Heart right ventricle (tissue), 2 donors: ENCODE results near the genes PPAT and PAICS.

GRCh38 chr4:54090772-54091157, 9.2 kb upstream of the GSX2 start:
- PRO-cap, 2 experiments, result no peak in any of the 2 experiments

- PRO-cap, 2 experiments, result no peak in any of the 2 experiments
These were observed 31.9 kb upstream of the PDGFRA start for GRCh38 chr4:54197040-54197765.

DNA sequence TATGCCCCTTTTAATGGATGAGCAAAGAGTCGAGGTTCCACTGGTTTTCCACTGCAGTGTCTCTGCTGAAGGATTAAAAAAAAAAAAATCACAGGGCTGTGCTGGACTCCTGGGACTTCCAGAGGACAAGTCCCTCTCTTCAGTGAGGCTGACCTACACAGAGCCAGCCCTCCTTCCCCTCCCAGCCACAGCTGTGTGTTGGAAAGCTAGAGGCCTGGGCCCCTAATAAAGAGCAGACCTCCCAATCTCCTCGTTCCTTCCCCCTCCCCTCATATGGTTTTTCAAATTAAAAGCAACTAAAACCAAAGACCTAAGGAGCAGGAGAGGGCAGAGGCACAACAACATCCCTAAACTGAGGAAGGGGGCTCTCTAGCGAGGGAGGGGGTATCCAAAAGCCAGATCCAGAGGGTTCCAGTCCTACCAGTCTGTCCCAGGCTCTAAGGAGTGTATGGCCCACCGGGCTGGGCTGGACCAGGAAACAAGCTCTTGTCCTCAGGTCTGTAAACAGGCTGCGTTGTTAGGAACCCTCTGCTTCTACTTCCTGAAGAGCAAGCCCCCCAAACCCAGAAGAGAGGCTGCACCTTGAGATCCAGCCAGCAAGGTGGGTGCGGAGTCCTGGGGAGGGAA, 4.0 kb upstream of the PDGFRA start:
- PRO-cap, 2 experiments, result no peak in any of the 2 experiments

DNA sequence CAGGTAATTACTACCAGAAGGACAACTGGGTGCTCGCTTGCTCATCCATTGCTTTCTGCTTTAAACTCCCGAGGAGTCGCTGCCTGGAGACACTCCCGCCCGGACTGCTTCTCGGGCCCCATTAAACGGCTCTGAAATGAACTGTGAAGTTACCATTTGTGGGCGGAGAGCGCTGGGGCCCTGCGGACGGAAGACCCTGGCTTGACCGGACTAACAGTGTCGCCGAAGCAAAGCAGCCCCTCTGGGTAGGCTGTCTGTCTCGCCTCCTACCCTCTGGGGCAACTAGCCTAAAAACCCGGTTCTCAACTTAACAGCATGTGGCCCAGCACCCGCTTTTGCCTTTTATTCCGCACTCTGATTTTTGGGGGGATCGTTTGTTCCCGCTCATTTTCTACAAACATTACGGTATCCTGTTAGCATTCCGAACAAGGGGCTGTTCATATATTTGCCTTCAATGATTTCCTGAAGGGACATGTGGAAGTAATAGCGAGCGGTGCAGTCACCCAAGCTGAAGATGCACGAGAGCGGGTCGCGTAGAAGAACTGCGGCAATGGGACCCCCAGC, 1.7 kb upstream of the PDGFRA start:
- PRO-cap, 2 experiments, result peak in 2 of 2 experiments; most common plus-strand start position 468 of the sequence (in 1)

- PRO-cap, 2 experiments, result no peak in any of the 2 experiments
These were observed 48.0 kb downstream of the PDGFRA start for GRCh38 chr4:54276949-54277551.

GRCh38 chr4:54586195-54586679, 71.5 kb upstream of the KIT start:
- PRO-cap, 2 experiments, result no peak in any of the 2 experiments

GRCh38 chr4:54783380-54783637, 125.6 kb downstream of the KIT start:
- PRO-cap, 2 experiments, result peak in 2 of 2 experiments; most common minus-strand start chr4:54783573 (in 2)

DNA sequence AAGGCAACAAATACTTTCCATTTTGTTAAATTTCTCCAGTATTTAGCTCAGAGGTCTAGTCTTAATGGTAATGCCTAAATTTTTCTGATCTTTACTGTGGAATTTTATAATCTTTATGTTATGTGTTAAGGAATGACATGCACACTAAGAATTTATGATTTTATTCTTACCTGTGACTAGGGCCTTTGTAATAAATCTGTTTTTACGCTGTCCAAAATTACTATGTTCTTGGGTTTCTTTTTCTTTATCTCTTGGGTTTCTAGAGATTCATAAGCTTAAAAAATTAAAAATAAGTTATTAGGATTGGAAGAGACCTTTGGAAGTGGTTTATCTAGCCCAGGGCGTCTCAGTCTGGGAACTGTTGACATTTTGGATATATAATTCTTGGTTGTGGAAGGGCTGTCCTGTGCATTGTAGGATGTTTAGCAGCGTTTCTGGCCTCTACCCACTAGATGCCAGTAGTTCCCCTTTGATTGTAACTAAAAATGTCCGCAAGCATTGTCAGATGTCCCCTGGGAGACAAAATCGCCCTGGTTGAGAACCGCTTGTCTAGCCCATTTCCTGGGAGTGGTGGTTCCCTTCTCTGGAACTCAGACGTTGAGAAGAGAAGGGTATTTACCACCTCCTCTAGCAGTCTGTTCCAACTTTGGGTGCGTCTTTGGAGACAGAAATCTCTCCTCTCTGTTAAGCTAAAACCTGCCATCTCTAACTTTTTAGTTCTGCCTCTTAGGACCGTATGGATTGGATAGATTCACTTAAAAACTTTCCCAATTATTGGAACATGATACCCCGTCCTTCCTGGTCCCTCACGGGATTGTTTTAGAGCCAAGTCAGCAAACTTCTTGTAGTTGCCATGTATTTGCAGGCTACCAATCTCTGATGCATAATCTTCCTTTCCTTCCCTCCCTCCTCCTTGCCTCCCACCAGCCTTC, 13.7 kb downstream of the TMEM165 start:
- PRO-cap, 2 experiments, result no peak in any of the 2 experiments

DNA sequence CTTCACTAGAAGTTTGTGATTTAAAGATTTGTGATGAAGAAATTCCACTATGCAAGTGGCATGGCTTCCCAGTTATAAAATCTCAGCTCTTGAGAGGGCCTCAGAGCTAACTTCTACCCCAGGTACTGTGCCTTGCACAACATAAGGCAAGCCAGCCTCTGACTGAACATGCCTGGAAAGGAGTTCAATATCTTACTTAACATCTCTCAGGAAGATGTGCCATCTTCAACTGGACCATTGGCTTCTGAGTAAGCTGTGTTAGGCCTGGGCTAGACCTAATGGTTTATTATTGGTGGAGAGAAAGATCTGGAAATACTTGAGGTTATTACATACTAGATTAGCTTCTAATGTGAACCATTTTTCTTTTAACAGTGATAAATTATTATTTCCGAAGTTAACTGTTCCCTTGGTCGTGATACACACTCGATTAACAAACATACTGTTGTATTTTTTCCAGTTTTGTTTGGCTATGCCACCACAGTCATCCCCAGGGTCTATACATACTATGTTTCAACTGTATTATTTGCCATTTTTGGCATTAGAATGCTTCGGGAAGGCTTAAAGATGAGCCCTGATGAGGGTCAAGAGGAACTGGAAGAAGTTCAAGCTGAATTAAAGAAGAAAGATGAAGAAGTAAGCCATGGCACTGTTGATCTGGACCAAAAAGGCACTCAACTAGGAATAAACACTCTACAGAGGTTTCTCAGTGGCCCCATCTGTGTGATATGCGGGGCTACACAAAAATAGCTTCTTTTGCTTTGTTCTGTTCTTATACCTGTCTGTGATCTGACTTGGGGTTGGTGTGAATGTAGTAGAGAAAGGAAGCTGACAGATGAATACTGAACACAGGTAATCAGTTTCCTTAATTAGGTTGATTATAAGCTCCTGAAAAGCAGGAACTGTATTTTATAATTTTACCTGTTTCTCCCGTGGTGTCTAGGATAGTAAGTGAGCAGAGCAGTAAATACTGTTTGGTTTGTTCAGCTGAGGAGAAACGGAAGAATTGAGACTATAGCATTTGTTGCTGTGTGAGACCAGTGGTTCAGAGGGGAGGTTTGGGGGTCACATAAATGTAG, 21.2 kb downstream of the TMEM165 start:
- PRO-cap, 2 experiments, result no peak in any of the 2 experiments

GRCh38 chr4:55609239-55609936, 17.3 kb upstream of the PDCL2 start:
- PRO-cap, 2 experiments, result no peak in any of the 2 experiments

GRCh38 chr4:55851881-55852395, 1.5 kb upstream of the EXOC1 start:
- PRO-cap, 2 experiments, result no peak in any of the 2 experiments

- PRO-cap, 2 experiments, result no peak in any of the 2 experiments
These were observed 43.2 kb downstream of the EXOC1 start for GRCh38 chr4:55896610-55897045.

DNA sequence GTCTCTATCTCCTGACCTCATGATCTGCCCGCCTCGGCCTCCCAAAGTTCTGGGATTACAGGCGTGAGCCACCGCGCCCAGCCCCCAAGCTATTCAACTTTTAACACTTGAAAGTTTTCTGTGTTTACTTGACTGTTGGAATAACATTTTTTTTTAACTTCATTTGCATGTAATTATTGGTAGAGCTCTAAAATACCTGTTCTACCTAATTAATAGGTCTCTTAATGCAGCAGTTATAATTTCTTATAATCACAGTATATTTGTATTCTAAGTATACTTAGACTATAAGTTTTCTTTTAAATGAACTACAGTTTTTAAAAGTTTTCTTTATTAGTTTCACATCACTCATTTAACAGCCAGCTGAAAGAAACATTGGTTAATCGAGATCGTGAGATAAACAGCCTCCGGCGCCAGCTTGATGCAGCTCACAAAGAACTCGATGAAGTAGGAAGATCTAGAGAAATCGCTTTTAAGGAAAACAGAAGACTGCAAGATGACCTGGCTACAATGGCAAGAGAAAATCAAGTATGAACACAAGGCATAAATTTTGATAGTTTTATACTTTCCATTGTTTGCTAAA, 39.4 kb upstream of the CRACD start:
- PRO-cap, 2 experiments, result no peak in any of the 2 experiments

DNA sequence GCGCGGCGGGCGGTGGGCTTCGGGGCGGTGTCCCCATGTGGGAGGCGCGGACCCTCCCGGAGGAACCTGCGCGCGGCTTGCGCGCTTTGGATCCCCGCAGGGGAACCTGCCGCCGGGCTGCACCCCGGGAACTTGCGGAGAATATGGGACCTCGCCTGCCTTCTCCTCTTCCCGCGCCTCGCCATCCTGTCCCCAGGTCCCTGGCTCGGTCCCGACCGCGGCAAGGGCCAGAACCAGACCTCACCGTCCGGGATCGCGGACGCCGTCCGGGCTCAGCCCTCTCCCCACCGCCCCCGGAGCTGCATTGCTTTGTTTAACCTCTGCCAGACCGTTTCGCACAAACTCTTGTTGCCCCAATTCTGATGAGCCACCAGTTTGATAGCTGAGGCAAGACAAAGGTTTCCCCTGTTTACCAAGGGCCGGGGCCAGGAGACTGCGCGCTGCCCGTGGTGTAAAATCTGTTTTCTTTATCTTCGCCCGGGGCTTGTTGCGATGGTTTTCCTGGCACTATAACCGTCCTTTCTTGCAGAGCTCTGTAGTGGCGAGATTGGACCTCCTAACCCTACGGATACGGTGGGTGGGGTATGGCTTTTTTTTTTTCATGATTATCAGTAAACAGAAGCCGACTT, 656 bp downstream of the CRACD start:
- PRO-cap, 2 experiments, result no peak in any of the 2 experiments

DNA sequence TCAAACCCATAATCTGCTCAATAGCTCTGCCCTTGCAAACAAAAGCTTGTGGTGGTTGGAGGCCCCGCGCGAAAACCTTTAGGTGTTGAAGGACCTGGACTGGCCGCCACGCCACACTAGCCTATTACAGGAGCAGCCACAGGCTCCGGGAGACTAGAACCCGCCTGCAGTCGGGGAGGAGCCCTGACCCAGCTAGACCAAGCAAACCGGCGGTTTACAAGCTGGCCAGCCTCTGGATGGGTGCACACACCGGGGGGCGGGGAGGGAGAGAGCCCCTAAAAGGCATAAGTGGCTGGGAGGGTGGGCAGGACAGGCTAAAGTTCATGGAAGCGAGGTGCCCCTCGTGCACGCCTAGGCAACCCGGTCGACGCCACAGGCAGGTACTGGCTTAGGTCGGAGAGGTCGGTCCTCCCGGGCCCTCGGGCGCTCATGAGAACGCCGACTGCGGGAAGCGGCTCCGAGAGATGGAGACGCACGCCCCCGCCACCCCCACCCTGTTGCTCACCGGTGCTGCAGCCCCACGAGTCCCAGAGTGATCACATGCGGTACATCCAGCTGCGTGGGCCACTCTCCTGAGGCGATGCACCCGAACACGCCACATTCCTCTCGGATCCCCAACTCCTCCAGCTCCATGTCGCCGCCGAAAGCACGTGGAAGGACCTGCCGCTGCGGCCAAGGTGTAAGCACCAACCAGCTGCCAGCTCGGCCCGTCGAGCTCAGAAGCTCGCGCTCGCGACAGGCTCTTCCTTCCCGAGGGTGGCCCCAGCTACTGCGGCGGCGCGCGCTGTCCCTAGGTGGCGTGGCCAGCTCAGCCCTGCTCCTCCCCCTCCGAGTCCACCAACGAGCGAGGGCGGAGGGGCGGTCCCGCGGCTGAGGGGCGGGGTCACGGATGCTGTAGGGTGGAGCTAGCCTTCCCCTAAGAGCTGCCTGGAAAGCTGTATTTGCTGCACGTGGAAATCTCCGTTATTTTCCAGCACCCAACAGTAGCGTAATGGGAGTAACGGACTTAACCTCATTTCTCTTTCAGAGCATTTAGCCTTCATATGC, at the start of gene PPAT:
Gene PPAT (minus strand): TSS at position 771 of the 1,047 bp plus-strand sequence.
- PRO-cap, 2 experiments, result peak in 2 of 2 experiments; most common plus-strand start position 892 of the sequence (in 1); most common minus-strand start position 768 of the sequence (in 2)

GRCh38 chr4:56435892-56436586, at the start of gene PAICS:
TSS of gene PAICS (plus strand) at chr4:56436260.
- PRO-cap, 2 experiments, result peak in 2 of 2 experiments; most common plus-strand start chr4:56436138 (in 2); most common minus-strand start chr4:56435996 (in 1)

GRCh38 chr4:56592219-56592875, 61.9 kb downstream of the THEGL start:
- PRO-cap, 2 experiments, result peak in 1 of 2 experiments; most common minus-strand start chr4:56592581 (in 1)

DNA sequence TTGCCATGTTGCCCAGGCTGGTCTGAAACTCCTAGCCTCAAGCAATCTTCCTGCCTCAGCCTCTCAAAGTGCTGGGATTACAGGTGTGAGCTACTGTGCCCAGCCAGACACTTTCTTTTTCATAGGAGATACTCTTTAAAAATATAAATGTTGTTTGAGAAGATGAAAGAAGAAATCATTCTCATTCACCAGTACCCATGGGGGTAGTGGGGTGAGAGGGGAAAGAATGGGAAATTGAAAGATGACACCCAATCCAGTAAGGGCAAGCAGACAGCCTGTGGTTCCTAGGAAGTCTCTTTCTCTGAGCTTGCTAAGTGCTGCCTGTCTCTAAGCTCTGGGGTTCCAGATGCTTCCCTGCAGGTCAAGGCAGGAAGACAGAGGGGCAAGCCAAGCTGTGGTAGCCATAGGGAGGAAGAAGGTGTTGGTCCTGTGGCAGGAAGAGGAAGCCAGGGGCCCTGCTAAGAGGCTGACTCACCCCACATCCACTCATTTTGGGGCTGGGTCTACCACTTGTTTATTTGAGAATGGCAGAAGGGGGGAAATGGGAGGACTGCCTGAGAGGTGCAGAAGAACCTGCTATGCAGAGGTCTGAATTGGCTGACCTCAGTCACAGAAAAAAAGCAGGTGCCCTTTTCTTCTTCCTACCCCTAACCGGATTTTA, 27.7 kb downstream of the HOPX start:
- PRO-cap, 2 experiments, result no peak in any of the 2 experiments

- PRO-cap, 2 experiments, result no peak in any of the 2 experiments
These were observed 29.5 kb downstream of the IGFBP7 start for GRCh38 chr4:57080597-57081208.

GRCh38 chr4:57104151-57105168, 5.7 kb downstream of the IGFBP7 start:
- PRO-cap, 2 experiments, result no peak in any of the 2 experiments